ENCODE measurements around the gene ADI1.

- RAMPAGE, long total RNA = no peak
- RRBS = no CpG with 5 or more reads among the region's 14 CpGs
PRO-cap:
- standard = no peak
- CoPRO, capped RNA only, 2 experiments = no peak in any of the 2 experiments
- CoPRO, capped and uncapped RNA, 2 experiments = no peak in any of the 2 experiments
- CoPRO, uncapped RNA only, 2 experiments = no peak in any of the 2 experiments
CAGE:
- cytosol, long polyA plus RNA = no peak
- long polyA plus RNA = no peak
- nucleolus, long total RNA = no peak
- nucleus, long polyA plus RNA = no peak
Observed at GRCh38 chr2:2325932-2326651, 5.0 kb downstream of the MYT1L start.

- RAMPAGE, long total RNA = no peak
- RRBS = no CpG with 5 or more reads among the region's 5 CpGs
PRO-cap:
- standard = no peak
- CoPRO, capped RNA only, 2 experiments = no peak in any of the 2 experiments
- CoPRO, capped and uncapped RNA, 2 experiments = no peak in any of the 2 experiments
- CoPRO, uncapped RNA only, 2 experiments = no peak in any of the 2 experiments
CAGE:
- cytosol, long polyA plus RNA = no peak
- long polyA plus RNA = no peak
- nucleolus, long total RNA = no peak
- nucleus, long polyA plus RNA = no peak
Observed at GRCh38 chr2:2646467-2646967, 315.4 kb upstream of the MYT1L start.

- RAMPAGE, long total RNA = no peak
- RRBS = 20% methylated on average over 5 of the region's 9 CpGs
PRO-cap:
- standard = no peak
- CoPRO, capped RNA only, 2 experiments = no peak in any of the 2 experiments
- CoPRO, capped and uncapped RNA, 2 experiments = no peak in any of the 2 experiments
- CoPRO, uncapped RNA only, 2 experiments = no peak in any of the 2 experiments
CAGE:
- cytosol, long polyA plus RNA = no peak
- long polyA plus RNA = no peak
- nucleolus, long total RNA = no peak
- nucleus, long polyA plus RNA = no peak
Observed at GRCh38 chr2:2662028-2662450, 331.0 kb upstream of the MYT1L start.

GRCh38 chr2:2846335-2847342, 515.6 kb upstream of the MYT1L start:
- RAMPAGE, long total RNA = no peak
- RRBS = no CpG with 5 or more reads among the region's 17 CpGs
PRO-cap:
- standard = unidirectional peak, minus-strand start at chr2:2847047
- CoPRO, capped RNA only, 2 experiments = peak in 2 of 2 experiments; most common minus-strand start chr2:2847045 (in 1)
- CoPRO, capped and uncapped RNA, 2 experiments = no peak in any of the 2 experiments
- CoPRO, uncapped RNA only, 2 experiments = no peak in any of the 2 experiments
CAGE:
- cytosol, long polyA plus RNA = no peak
- long polyA plus RNA = no peak
- nucleolus, long total RNA = no peak
- nucleus, long polyA plus RNA = no peak

DNA sequence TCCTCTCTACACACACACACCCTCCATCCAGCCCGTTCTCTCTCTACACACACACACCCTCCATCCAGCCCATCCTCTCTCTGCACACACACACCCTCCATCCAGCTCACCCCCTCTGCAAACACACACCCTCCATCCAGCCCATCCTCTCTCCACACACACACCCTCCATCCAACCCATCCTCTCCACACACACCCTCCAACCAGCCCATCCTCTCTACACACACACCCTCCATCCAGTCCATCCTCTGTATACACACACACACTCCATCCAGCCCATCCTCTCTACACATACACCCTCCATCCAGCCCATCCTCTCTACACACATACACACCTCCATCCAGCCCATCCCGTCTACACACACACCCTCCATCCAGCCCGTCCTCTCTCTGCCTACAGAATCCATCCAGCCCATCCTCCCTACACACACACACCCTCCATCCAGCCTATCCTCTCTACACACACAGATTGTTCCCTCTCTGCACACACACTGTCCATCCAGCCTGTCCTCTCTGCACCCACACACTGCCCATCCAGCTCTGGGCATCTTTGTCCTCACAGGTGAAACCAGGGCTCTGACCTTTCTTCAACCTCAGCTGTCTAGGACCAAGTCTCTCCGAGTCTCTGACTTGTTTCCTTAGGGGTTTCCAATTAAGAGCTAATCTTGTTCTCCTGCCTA, 81.2 kb downstream of the EIPR1 start:
- RAMPAGE, long total RNA = no peak
- RRBS = no CpG with 5 or more reads among the region's 4 CpGs
PRO-cap:
- standard = no peak
- CoPRO, capped RNA only, 2 experiments = no peak in any of the 2 experiments
- CoPRO, capped and uncapped RNA, 2 experiments = no peak in any of the 2 experiments
- CoPRO, uncapped RNA only, 2 experiments = no peak in any of the 2 experiments
CAGE:
- cytosol, long polyA plus RNA = no peak
- long polyA plus RNA = no peak
- nucleolus, long total RNA = no peak
- nucleus, long polyA plus RNA = no peak

DNA sequence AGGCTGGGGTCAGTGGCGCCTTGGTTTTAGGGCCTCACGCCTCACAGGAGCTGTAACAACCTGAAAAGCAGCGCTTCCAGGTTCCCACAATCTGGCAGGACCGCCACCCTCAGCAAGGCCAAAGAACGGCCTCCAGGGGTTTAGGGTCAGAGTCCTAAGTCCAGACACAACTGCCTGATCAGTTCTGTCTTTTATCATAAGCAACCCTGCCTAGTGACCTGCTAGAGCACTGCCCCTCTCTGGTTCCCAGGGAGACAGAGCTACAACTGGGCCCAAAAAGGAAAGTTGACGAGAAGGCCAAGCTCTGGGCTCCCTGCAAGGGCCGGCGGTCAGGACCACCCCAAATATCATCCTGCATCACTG, 52.8 kb downstream of the EIPR1 start:
- RAMPAGE, long total RNA = no peak
- RRBS = no CpG with 5 or more reads among the region's 8 CpGs
PRO-cap:
- standard = no peak
- CoPRO, capped RNA only, 2 experiments = no peak in any of the 2 experiments
- CoPRO, capped and uncapped RNA, 2 experiments = no peak in any of the 2 experiments
- CoPRO, uncapped RNA only, 2 experiments = no peak in any of the 2 experiments
CAGE:
- cytosol, long polyA plus RNA = no peak
- long polyA plus RNA = no peak
- nucleolus, long total RNA = no peak
- nucleus, long polyA plus RNA = no peak

DNA sequence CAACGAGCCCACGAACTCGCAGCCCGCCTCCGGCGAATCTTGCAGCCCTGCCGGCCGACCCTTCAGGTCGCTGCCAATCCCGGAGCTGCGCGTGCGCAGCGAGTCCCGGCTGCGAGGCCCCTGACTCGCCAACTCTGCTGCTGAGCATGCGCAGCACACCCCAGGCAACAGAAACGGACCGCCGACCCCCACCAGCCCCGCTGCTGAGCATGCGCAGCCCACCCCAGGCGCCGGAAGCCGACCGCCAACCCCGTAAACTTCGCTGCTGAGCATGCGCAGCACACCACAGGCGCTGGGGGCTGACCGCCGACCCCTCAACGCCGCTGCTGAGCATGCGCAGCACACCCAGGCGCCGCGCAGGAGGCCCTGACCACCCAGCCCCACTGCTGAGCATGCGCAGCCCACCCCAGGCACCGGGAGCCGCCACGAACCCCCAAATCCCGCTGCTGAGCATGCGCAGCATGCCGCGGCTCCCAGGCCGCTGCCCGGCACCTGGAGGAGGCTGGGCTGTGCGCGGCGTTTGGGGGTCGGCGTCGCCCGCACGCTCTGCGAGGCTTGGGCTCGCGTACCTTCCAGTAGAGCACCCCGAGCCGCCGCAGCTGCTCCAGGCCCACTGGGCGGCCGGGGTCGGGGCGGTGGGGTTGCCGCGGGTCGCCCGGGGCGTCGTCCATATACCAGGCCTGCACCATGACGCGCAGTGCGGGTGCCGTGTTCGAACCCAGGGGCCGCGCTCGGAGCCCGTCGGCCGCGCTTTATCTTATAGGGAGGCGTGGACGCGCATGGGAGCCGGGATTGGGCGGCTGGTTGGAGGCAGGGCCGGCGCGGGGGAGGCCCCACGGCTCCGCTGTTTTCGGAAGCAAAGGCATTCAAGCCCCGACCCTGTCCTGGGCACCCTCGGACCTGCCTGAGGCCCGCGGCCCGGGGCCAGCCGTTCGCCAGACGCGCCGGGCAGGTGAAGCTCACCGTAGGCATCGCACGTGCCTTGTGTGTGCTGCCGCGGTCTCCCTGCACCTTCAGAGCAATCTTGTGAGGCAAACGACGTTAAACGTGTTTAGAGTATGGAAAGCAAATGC, at the start of gene ADI1:
Gene ADI1 (minus strand): TSS at position 733 of the 1,073 bp plus-strand sequence.
- RAMPAGE, long total RNA = start-site peak on the minus strand centred at position 731 of the sequence, 9 bp wide, 145 and 85 reads in 2 replicates
- RRBS = 2% methylated on average over 15 of the region's 114 CpGs
PRO-cap:
- standard = bidirectional peak, plus-strand start at position 476 of the sequence, minus-strand start at position 78 of the sequence; bidirectional peak, plus-strand start at position 865 of the sequence, minus-strand start at position 733 of the sequence
- CoPRO, capped RNA only, 2 experiments = peak in 2 of 2 experiments; most common plus-strand start position 462 of the sequence (in 2); most common minus-strand start position 78 of the sequence (in 2)
- CoPRO, capped and uncapped RNA, 2 experiments = peak in 2 of 2 experiments; most common plus-strand start position 865 of the sequence (in 2); most common minus-strand start position 78 of the sequence (in 1)
- CoPRO, uncapped RNA only, 2 experiments = peak in 1 of 2 experiments; most common plus-strand start position 762 of the sequence (in 1); most common minus-strand start position 754 of the sequence (in 1)
CAGE:
- cytosol, long polyA plus RNA = no peak
- long polyA plus RNA = no peak
- nucleolus, long total RNA = no peak
- nucleus, long polyA plus RNA = no peak

- RAMPAGE, long total RNA = no peak
- RRBS = 54% methylated on average over 7 of the region's 36 CpGs
PRO-cap:
- standard = no peak
- CoPRO, capped RNA only, 2 experiments = no peak in any of the 2 experiments
- CoPRO, capped and uncapped RNA, 2 experiments = no peak in any of the 2 experiments
- CoPRO, uncapped RNA only, 2 experiments = no peak in any of the 2 experiments
CAGE:
- cytosol, long polyA plus RNA = no peak
- long polyA plus RNA = no peak
- nucleolus, long total RNA = no peak
- nucleus, long polyA plus RNA = no peak
Observed at GRCh38 chr2:3704038-3704516, 702 bp downstream of the DCDC2C start.

DNA sequence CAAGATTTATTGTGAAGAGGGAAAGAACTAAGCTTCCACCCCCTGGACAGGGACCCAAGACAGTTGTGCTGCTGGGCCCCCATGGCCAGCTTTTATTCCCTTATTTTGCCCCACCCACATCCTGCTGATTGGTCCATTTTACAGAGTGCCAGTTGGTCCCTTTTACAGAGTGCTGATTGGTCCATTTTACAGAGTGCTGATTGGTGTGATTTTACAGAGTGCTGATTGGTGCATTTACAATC, 155.8 kb downstream of the DCDC2C start:
- RAMPAGE, long total RNA = no peak
PRO-cap:
- standard = no peak
- CoPRO, capped RNA only, 2 experiments = no peak in any of the 2 experiments
- CoPRO, capped and uncapped RNA, 2 experiments = no peak in any of the 2 experiments
- CoPRO, uncapped RNA only, 2 experiments = no peak in any of the 2 experiments
CAGE:
- cytosol, long polyA plus RNA = no peak
- long polyA plus RNA = no peak
- nucleolus, long total RNA = no peak
- nucleus, long polyA plus RNA = no peak

DNA sequence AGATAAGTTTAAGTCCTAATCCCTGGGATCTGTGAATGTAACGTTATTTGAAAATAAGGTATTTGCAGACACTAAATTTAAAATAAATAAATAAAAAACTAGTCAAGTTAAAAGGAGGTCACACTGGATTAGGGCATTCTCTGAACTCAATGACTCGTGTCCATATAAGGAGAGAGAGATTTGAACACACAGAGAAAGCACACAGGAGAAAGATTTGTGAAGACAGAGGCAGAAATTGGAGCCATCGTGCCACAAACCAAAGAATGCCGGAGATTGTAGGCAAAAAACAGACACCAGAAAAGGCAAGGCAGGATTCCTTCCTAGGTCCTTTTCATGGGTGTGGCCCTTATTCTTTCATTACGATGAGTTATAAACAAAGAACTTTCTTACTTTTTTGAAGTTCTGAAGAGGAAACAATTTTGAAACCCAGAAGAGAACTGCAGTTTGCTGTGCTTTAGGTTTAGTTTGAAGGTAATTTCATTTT, 981.6 kb downstream of the DCDC2C start:
- RAMPAGE, long total RNA = no peak
- RRBS = no CpG with 5 or more reads among the region's 5 CpGs
PRO-cap:
- standard = no peak
- CoPRO, capped RNA only, 2 experiments = no peak in any of the 2 experiments
- CoPRO, capped and uncapped RNA, 2 experiments = no peak in any of the 2 experiments
- CoPRO, uncapped RNA only, 2 experiments = no peak in any of the 2 experiments
CAGE:
- cytosol, long polyA plus RNA = no peak
- long polyA plus RNA = no peak
- nucleolus, long total RNA = no peak
- nucleus, long polyA plus RNA = no peak

GRCh38 chr2:5373264-5373631, 318.9 kb upstream of the SOX11 start:
- RAMPAGE, long total RNA = no peak
- RRBS = no CpG with 5 or more reads among the region's 4 CpGs
PRO-cap:
- standard = no peak
- CoPRO, capped RNA only, 2 experiments = no peak in any of the 2 experiments
- CoPRO, capped and uncapped RNA, 2 experiments = no peak in any of the 2 experiments
- CoPRO, uncapped RNA only, 2 experiments = no peak in any of the 2 experiments
CAGE:
- cytosol, long polyA plus RNA = no peak
- long polyA plus RNA = no peak
- nucleolus, long total RNA = no peak
- nucleus, long polyA plus RNA = no peak

DNA sequence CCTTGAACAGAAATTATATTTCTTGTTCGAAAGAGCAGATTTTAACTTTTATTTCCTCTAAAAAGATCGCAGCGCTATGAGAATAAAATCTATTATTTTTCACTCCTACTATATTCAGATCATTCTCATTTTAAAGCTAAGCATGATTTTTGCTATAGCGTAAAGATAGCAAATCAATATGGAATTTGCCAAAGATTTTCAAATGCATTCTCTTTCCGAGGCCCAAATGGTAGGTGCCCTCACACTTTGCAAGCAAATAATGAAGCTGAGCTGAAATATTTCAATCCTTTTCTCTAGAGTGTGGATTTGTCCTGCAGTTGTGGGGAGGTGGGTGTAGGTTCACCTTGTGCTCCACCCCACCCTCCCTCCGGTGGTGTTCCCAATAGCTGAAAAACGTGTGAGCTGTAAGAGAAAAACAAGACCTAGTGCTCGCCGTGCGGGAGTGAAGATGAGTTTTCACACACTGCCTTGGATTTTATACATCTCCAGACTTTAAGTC, 2.1 kb upstream of the SOX11 start:
- RAMPAGE, long total RNA = no peak
- RRBS = no CpG with 5 or more reads among the region's 10 CpGs
PRO-cap:
- standard = no peak
- CoPRO, capped RNA only, 2 experiments = no peak in any of the 2 experiments
- CoPRO, capped and uncapped RNA, 2 experiments = no peak in any of the 2 experiments
- CoPRO, uncapped RNA only, 2 experiments = no peak in any of the 2 experiments
CAGE:
- cytosol, long polyA plus RNA = no peak
- long polyA plus RNA = no peak
- nucleolus, long total RNA = no peak
- nucleus, long polyA plus RNA = no peak

GRCh38 chr2:5726282-5726654, 34.1 kb downstream of the SOX11 start:
- RAMPAGE, long total RNA = no peak
- RRBS = no CpG with 5 or more reads among the region's 5 CpGs
PRO-cap:
- standard = no peak
- CoPRO, capped RNA only, 2 experiments = no peak in any of the 2 experiments
- CoPRO, capped and uncapped RNA, 2 experiments = no peak in any of the 2 experiments
- CoPRO, uncapped RNA only, 2 experiments = no peak in any of the 2 experiments
CAGE:
- cytosol, long polyA plus RNA = no peak
- long polyA plus RNA = no peak
- nucleolus, long total RNA = no peak
- nucleus, long polyA plus RNA = no peak

GRCh38 chr2:5915209-5915776, 223.1 kb downstream of the SOX11 start:
- RAMPAGE, long total RNA = no peak
- RRBS = no CpG with 5 or more reads among the region's 5 CpGs
PRO-cap:
- standard = no peak
- CoPRO, capped RNA only, 2 experiments = no peak in any of the 2 experiments
- CoPRO, capped and uncapped RNA, 2 experiments = no peak in any of the 2 experiments
- CoPRO, uncapped RNA only, 2 experiments = no peak in any of the 2 experiments
CAGE:
- cytosol, long polyA plus RNA = no peak
- long polyA plus RNA = no peak
- nucleolus, long total RNA = no peak
- nucleus, long polyA plus RNA = no peak

DNA sequence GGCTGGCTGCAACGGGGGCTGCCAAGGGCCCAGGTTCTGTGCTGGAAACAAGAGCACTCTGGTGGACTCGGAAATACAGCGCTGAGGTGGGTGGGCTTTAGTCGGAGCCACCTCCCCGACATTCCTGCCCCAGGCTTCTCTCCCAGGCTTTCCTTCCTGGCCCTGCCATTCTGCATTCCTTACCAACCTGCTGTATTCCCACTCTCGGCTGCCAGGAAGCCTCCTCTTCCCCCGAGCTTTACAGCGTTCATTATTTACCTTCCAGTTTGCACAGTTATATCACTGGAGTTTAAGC, 246.3 kb downstream of the SOX11 start:
- RAMPAGE, long total RNA = no peak
- RRBS = no CpG with 5 or more reads among the region's 8 CpGs
PRO-cap:
- standard = no peak
- CoPRO, capped RNA only, 2 experiments = no peak in any of the 2 experiments
- CoPRO, capped and uncapped RNA, 2 experiments = no peak in any of the 2 experiments
- CoPRO, uncapped RNA only, 2 experiments = no peak in any of the 2 experiments
CAGE:
- cytosol, long polyA plus RNA = no peak
- long polyA plus RNA = no peak
- nucleolus, long total RNA = no peak
- nucleus, long polyA plus RNA = no peak

DNA sequence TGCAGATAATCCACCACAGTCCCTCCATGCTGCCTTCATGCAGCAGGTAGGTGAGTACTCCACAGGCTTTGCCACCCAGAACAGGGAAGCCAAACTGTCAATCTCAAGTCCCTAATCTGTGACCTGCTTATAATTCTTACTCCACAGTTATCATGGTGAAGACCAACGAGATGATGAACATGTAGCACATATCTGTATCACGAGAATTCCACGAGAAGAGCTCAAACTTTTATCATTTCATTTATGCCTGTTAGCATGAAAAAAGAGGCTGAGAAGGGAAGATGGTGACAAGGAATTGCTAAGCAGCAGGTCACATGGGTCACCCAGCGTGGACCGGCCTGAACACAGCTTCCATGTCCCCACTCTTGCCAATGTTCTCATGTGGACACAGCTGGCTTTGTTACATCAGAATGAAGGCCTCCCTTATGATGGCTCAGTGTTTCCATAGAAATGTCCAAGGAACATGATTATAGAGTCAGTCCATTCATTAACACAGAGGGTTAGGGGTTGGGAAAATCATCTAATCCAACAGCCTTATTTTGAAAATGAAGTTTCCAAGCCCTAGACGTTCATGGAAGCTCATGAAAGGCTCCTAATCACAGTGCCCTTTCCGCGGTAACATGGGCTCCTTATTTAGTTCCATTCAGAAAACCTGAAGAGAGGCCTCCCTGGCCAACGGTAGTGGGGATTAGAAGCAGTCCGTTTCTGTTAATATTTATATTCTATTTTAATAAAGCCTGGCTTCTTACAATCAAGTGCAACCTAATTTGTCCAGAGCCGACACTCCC, 215.4 kb downstream of the CMPK2 start:
- RAMPAGE, long total RNA = no peak
- RRBS = no CpG with 5 or more reads among the region's 11 CpGs
PRO-cap:
- standard = no peak
- CoPRO, capped RNA only, 2 experiments = no peak in any of the 2 experiments
- CoPRO, capped and uncapped RNA, 2 experiments = no peak in any of the 2 experiments
- CoPRO, uncapped RNA only, 2 experiments = no peak in any of the 2 experiments
CAGE:
- cytosol, long polyA plus RNA = no peak
- long polyA plus RNA = no peak
- nucleolus, long total RNA = no peak
- nucleus, long polyA plus RNA = no peak

DNA sequence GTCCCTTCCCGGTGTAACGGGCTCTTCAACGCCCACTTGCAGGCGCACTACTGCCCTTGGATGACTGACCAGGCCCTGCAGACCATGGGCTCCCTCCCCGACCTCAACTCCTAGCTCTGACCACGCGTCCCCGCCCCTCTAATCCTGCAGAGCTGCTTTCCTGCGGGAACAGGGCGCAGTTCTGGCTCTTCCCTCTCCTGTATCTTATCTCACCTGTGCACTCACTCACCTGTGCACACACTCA, 380 bp upstream of the CMPK2 start:
- RAMPAGE, long total RNA = no peak
- RRBS = 9% methylated on average over 1 of the region's 10 CpGs
PRO-cap:
- standard = bidirectional peak, plus-strand start at position 47 of the sequence, minus-strand start at position 112 of the sequence
- CoPRO, capped RNA only, 2 experiments = peak in 1 of 2 experiments; most common plus-strand start position 35 of the sequence (in 1)
- CoPRO, capped and uncapped RNA, 2 experiments = no peak in any of the 2 experiments
- CoPRO, uncapped RNA only, 2 experiments = no peak in any of the 2 experiments
CAGE:
- cytosol, long polyA plus RNA = no peak
- long polyA plus RNA = no peak
- nucleolus, long total RNA = no peak
- nucleus, long polyA plus RNA = no peak

DNA sequence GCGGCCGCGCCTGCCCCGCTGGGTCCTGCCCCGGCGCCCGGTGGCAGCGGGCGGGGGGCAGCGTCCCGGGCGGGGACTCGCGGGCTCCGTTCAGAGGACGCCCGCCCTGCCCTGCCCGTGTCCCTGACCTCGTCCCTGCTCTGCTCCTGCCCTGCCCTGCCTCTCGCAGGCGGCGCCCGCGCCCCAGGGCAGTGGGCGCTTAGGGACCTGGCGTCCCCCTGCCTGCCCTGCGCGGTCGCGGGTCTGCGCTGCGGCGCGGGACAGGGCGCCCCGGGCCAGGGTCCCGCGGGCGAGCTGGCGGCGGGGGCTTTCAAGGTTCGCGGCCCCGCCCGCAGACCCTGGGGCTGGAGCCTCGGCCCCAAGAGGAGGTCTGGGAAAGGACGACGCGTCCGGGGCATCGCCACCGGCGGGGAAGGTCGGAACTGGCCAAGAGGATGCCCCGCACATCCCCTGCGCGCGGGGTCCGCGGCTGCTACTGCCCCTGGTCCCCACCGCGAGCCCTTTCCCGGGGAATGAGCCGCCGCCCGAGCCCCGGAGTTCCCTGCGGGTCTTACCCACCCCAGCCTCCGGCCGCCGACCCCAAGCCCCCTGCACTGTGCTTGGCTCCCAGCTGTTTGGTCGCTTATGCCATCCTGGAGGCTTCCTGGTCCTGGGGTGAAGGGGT, 647 bp downstream of the RNF144A start:
- RAMPAGE, long total RNA = no peak
- RRBS = 1% methylated on average over 5 of the region's 72 CpGs
PRO-cap:
- standard = unidirectional peak, minus-strand start at position 142 of the sequence; unidirectional peak, minus-strand start at position 187 of the sequence
- CoPRO, capped RNA only, 2 experiments = no peak in any of the 2 experiments
- CoPRO, capped and uncapped RNA, 2 experiments = no peak in any of the 2 experiments
- CoPRO, uncapped RNA only, 2 experiments = no peak in any of the 2 experiments
CAGE:
- cytosol, long polyA plus RNA = no peak
- long polyA plus RNA = no peak
- nucleolus, long total RNA = no peak
- nucleus, long polyA plus RNA = no peak

GRCh38 chr2:7017705-7018515, 100.7 kb downstream of the RNF144A start:
- RAMPAGE, long total RNA = no peak
- RRBS = no CpG with 5 or more reads among the region's 25 CpGs
PRO-cap:
- standard = no peak
- CoPRO, capped RNA only, 2 experiments = no peak in any of the 2 experiments
- CoPRO, capped and uncapped RNA, 2 experiments = no peak in any of the 2 experiments
- CoPRO, uncapped RNA only, 2 experiments = no peak in any of the 2 experiments
CAGE:
- cytosol, long polyA plus RNA = no peak
- long polyA plus RNA = no peak
- nucleolus, long total RNA = no peak
- nucleus, long polyA plus RNA = no peak

All from K562 (cell line).